Temporal lobe (tissue), 2 donors: ENCODE data around the genes KIAA1217 and ENKUR.

DNA sequence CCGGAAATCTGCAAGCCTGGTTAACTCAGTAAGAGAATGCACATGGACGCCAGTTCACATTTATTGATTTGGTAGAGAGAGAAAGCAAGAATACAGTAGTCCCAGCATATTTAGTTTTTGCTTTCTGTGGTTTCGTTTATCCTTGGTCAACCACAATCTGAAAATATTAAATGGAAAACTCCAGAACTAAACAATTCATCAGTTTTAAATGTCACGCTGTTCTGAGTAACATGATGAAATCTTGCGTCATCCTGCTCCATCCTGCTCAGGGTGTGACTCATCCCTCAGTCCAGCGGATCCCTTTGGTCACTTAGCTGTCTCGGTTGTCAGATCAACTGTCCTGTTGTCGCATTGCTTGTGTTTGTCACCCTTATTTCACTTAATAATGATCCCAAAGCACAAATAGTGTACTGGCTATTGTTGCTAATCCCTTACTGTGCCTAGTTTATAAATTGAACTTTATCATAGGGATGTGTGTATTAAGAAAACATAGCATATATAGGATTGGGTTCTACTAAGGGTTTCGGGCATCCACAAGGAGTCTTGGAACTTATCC lies 73.5 kb downstream of the OTUD1 start:
- RAMPAGE, long total RNA: no peak

DNA sequence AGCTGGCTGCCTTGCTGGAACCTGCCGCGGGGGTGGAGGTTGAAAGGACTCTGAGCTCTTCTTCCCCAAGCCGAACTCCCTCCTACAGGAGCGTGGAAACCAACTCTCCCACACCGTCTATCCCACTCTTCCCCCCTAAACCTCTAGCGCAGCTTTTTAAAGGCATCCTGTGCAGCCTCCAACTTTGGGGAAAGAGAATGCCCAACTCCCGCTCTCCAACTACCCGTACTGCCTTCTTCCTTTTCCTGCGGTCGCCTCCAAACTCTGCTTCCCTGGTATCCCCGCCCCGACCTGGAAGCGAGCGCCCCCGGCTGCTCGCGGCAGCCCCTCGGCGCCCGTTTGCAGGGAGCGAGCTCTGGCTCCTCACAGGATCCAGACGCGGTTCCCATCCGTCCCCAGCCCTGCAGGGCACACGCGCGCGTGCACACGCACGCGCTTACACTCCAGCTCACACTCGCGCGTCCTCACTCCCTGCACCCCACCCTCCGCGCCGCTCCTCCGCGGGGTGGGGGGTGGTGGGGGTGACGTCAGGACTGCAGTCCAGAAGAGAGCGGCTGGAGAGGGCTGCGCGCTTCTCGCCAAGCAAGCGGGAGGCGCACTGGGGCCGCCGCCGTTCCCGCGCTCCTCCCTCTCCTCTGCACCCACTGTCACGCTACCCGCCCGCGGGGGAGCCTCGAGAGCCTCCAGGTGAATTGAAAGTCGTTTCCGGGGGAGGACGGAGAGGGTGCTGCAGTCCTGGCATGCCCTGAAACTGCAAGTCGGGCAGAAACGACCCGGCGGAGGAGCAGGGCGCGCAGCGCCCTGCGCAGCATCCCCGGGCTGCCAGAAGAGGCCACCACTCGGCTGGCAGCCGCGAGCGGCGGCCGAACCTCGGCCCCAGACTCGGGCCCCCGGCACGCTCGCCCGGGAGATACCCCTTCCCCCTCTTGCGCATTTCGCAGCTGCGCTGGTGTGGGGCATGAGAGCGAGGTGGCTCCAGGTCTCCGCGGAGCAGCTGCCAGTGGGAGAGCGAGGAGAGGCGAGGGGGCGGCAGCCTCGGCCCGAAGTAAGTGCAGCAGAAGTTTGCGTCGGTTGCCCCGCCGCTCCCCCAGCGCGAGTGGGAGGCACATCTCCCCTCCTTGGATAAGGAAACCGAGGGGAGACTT lies 255.7 kb downstream of the OTUD1 start:
- RAMPAGE, long total RNA: no peak

DNA sequence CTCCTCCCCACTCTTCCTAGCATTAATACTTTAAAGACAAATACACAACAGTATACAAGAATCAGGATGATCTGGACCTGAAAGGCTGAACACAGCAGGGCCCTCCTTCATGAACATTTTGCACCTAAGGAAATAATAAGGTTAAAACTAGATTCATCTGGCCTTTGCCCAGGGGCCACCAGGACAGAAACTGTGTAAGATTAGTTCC lies 1.7 kb upstream of the KIAA1217 start:
- RAMPAGE, long total RNA: no peak

DNA sequence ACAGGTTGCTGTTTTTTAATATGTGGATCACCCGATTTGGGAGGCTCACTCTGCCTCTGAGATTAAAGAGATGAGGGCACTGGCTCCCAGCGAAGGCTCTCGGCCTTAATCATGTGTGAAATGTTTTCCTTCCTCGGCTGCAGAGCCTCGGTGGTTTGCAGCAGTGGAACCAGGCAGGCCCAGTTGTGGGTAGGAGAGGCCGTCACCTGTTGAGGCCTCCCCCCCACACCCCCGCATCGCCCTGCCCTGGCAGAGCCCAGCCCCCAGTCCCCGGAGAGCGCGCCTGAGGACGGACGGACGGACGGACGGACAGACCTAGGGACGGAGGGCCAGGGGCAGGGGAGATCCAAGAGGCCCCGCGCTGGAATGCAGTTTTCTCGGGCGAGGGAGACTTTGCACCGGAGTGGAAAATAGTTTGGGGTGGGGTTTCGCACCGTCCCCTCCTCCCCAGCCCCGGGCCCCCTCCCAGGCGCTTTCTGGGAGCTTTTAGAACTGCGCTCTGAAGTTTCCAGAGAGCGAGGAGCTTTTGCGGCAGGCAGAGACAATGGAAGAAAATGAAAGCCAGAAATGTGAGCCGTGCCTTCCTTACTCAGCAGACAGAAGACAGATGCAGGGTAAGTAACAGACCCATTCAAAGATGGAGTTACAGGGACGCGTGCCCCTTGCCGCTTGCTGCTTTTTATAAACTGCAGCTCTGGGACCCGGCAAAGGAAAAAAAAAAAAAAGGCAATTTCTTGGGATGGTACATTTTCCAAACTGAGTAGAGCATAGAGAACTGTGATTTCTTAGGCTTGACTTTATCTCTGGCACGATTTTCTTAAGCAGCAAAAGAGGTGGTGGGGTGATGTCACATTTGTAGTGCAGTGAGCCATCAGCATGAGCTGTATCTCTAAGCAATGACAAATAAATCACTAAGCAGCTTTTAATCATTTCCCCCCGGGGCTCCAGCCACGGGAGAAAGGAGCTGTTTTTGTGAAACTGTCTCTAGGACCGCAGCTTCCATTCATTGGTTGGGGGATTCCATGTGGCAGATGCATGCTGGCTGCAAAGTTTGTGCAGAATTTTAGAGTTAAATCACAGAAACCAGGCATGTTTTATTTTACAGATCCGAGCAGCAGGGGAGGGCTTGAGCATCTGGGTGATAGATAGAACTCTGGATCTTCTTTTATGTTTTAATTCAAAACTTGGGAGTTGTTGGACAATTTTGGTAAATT lies at the start of gene KIAA1217:
Gene KIAA1217 (plus strand): TSS at position 489 of the 1,214 bp plus-strand sequence.
- RAMPAGE, long total RNA: no peak

DNA sequence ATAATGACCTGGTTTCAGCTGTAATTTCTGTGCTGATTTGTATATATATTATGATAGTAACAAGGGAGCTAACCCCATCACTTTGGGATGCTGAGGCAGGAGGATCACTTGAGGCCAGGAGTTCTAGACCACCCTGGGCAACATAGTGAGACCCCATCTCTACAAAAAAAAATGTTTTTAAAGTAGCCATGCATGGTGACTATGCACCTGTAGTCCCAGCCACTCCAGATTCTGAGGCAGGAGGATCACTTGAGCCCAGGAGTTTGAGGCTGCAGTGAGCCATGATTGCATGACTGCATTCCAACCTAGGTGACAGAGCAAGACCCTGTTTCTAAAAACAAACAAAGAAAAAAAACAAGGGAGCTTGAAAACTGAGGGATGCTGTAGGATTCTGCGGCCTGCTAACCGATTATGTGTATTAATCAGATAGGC lies 4.9 kb downstream of the KIAA1217 start:
- RAMPAGE, long total RNA: no peak

- RAMPAGE, long total RNA: no peak
Observed at GRCh38 chr10:24483388-24484212, 240.1 kb downstream of the ARHGAP21 start.

DNA sequence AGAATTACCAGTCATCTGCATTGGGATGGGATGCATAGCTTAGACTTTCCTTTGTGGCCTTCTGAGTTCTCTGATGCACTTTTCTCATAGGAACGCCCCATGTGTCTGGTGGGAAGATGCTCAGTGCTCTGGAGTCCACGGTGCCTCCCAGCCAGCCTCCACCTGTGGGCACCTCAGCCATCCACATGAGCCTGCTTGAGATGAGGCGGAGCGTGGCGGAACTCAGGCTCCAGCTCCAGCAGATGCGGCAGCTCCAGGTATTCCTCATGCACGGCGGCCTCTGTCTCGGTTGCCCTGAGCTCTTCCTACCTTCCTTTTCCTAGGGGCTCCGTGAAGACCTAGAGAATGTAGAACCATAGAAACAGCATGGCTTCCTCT lies 222.4 kb downstream of the ARHGAP21 start:
- RAMPAGE, long total RNA: no peak

DNA sequence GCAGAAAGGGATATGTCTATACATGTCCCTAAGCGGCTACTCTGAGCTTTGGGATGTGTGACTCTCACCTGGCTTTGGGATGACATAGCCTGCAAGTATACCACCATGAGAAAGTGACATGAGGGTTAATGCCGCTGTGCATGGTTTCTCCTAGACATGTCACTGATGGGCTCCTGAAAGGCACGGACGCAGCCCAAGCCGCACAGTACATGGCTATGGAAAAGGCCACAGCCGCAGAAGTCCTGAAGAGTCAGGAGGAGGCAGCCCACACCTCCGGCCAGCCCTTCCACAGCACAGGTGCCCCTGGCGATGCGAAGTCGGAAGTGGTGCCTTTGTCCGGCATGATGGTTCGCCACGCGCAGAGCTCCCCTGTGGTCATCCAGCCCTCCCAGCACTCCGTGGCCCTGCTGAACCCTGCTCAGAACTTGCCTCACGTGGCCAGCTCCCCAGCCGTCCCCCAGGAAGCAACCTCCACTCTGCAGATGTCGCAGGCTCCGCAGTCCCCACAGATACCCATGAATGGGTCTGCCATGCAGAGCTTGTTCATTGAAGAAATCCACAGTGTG lies 199.4 kb downstream of the ARHGAP21 start:
- RAMPAGE, long total RNA: no peak

- RAMPAGE, long total RNA: no peak
Observed at GRCh38 chr10:24542640-24543232, 181.0 kb downstream of the ARHGAP21 start.

GRCh38 chr10:24618221-24619004 lies 105.3 kb downstream of the ARHGAP21 start:
- RAMPAGE, long total RNA: no peak

GRCh38 chr10:24623021-24623786 lies 100.5 kb downstream of the ARHGAP21 start:
- RAMPAGE, long total RNA: no peak

DNA sequence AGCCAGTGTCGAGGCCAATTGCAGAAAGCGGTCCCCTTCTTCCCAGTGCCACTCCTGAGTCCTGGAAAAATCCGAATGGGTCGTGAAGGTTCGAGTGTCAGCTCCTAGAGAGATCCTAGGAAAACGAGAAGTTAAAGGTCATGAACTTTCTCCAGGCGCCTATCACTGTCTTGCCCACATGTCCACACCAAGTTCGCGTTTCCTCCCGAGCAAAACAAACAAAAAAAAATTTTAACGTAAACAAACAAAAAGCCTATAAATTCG lies 1.6 kb downstream of the ARHGAP21 start:
- RAMPAGE, long total RNA: no peak

DNA sequence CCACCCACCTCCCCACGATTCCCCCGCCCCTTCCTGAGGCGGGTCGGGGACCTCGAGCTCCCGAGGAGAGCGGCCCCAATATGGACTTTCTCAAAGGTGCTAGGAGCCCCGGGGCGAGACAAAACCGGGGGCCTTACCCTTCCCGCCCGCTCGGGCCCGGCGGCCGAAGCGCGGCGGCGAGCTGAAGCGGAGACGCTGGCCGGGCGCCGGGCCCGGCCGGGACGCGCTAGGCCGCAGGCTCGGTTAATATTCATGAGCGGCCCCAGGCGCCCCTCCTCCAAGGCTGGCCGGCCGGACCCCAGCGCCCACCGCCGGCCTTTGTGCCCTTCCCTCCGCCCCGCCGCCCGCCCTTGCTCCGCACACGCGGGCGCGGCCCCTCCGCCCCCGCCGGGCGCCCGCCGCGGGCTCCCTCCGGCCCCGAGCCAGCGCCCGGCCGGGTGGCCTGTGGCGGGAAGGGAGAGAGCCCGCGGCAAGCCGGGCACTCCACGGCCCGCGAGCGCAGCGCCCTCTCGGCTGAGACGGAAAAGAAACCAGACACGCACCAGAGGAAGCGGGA lies 589 bp downstream of the ARHGAP21 start:
- RAMPAGE, long total RNA: no peak

DNA sequence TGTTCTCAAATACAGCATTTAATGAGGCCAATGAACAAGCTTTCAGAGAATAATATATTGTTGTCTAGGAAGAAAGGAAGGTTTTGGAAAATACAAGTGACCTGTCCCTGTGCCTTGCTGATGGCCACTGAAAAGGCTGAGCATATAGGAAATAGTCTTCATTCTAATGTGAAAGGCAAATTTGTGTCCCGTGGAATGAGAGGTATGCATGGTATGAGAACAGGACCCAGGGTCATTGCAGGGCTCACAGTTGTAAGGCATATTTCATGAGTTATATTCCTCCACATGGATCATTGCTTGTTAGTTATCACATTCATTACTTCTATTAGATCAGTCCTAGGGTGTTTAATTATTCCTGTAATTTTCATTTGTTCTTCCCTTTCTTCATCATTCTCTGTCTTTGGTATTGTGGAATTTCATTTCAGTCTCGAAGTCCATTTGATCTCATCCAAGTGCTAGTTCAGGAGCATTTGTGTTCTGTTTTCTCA lies 39.3 kb upstream of the ARHGAP21 start:
- RAMPAGE, long total RNA: no peak

DNA sequence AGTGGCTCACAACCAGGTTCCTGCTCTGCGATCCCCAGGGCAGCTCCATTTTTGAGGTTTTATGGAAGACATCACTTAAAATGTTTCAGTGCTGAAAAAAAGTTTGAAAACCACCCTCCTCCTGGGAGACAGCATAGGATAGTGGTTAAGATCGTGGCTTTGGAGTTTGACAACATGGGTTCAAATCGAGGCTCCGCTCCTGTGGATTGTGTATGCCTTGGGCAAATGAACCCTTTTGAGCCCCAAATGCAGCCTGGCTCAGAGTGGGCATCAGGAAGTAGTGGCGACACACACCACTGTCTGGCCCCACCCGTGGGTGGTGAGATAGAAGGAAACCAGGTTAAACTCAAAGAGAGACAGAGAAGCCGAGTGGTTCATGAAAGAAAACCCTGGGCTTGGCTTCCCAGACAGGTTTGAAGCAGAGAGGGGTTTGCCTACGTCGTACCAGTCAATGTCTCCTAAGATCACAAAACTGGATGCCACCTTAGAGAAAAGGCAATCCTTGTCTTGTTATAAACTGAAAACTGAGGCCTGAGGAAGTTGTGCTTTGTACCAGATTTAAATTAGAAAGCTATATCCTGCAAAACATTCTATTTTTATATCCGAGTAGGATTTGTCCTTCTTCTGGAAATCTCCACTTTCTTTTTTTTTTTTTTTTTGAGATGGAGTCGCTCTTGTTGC lies 57.7 kb downstream of the PRTFDC1 start:
- RAMPAGE, long total RNA: no peak

- RAMPAGE, long total RNA: no peak
Observed at GRCh38 chr10:25015838-25016807, at the start of gene ENKUR. Gene ENKUR, minus strand, starts transcription at chr10:25016158.

DNA sequence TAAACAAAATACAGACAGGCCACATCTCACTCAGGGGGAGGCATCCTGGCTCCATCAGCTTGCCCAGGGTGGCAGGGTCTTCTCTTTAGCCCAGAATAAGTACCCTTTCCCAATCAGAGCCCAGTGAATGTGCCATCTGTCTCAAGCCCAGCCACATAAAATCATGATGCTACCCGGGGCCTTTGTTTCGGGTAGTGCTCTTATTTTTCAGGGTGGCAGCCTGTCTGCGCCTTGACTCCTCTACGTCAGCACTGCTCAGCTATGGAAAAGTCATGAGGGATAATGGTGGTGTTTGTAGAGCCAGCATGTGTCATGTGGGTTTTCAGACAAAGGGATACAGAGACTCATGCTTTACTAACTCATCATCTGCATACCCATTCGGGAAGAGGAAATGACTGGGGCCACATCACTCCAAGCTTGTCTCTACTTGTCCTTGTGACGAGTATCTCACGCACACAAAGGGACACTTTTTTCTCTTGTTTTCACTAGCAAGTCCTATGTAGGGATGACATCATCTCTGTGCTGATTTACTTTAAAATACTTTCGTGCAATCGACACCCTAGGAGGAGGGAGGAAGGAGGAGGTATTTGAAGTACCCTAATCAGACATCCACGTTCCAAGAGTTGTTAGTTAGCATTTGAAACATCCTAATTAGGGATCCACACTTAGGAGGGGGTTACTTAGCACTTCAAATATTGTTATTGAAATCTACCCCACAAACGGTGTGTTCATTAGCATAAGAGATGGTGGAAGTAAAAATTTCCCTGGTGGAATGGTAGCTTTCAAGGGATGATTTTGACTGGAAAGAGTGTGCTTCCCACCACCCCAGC lies 51.8 kb downstream of the THNSL1 start:
- RAMPAGE, long total RNA: no peak

GRCh38 chr10:25441169-25441549 lies 266.4 kb downstream of the GPR158 start:
- RAMPAGE, long total RNA: no peak

GRCh38 chr10:25808439-25808849 lies 125.6 kb upstream of the MYO3A start:
- RAMPAGE, long total RNA: no peak

DNA sequence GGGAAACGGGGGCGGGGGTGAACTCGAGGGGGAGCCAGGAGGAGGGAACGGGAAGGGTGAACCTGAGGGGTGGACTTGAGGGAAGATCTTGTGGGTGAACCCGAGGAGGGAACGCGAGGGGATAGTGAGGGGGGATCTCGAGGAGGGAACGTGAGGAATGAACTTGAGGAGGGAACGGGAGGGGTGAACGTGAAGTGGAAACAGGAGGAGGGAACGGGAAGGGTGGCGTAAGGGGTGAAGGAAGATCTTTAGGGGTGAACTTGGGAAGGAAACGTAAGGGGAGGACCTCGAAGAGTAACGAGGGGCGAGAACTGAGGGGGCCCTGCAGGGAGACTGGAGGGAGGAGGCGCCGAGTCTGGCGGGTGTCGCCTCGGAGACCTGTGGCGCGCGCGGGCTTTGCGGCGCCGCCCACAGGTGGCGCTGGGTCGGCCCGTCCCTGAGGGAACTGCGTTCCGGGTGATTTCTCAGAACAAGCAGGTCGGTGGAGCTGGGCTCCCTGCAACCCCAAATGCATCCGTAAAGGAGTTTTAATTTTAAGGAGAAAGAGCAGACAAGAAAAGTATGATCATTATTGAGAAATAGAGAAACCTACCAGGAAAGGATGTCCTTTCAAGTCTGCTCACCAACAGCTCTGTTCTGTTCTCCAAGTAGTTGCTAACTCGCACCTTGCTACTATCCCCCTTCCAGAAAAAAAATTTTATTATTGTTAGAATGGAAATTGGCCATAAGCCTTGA lies 777 bp downstream of the MYO3A start:
- RAMPAGE, long total RNA: no peak